Pericardium (tissue), 1 donor: ENCODE measurements around the genes TAPBPL, LPAR5, COPS7A and P3H3.

DNA sequence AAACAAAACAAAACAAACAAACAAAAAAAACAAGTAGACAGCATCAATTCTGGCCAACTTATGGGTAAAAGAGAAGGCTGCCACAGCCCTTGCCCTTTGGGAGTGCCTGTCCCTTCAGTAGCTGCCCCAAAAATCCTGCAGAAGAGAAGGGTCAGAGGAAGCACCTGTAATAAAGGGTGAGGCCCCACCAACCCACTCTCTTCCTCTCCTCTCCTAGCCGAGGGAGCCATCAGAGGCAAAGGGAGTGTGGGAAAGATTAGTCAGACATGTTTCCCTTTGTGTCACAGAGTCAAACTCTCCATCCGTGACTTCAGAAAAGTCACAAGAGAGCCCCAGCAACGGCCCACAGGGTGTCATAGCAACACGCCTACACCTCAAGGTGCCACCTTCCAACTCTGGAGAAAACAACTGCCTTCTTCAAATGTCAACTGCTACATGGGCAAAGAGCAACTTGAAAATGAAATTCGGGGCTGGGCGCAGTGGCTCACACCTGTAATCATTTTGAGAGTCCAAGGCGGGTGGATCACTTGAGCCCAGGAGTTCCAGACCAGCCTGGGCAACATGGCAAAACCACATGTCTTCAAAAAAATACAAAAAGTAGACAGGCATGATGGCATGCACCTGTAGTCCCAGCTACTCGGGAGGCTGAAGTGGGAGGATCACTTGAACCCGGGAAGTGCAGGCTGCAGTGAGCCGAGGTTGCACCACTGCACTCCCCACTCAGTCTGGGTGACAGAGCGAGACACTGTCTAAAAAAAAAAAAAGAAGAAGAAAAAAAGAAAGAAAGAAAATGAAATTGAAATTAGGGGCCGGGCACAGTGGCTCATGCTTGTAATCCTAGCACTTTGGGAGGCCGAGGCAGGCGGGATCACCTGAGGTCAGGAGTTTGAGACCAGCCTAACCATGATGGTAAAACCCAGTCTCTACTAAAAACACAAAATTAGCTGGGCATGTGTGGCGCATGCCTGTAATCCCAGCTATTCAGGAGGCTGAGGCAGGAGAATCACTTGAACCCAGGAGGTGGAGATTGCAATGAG, 17.6 kb upstream of the CD27 start:
- RRBS, result no CpG with 5 or more reads among the region's 15 CpGs

DNA sequence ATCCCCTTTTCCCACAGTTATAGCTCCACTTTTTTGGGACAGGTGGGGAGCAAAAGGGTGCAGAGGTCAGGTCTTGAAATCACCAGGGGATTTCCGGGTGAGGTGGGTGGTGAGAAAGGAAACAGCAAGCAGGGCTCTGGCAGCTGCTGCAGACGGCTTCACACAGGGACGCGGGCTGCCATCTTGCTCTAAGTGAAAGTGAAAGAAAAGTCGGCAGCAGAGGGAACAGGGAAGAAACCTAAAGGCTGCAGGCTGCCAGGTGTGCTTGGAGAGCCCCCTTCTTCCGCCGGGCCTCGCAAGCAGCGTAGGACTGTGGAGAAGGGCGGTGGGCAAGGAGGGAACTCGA, at the start of gene TAPBPL:
TSS of gene TAPBPL (plus strand) at position 151 of the 346 bp plus-strand sequence.
- RRBS, result no CpG with 5 or more reads among the region's 11 CpGs

DNA sequence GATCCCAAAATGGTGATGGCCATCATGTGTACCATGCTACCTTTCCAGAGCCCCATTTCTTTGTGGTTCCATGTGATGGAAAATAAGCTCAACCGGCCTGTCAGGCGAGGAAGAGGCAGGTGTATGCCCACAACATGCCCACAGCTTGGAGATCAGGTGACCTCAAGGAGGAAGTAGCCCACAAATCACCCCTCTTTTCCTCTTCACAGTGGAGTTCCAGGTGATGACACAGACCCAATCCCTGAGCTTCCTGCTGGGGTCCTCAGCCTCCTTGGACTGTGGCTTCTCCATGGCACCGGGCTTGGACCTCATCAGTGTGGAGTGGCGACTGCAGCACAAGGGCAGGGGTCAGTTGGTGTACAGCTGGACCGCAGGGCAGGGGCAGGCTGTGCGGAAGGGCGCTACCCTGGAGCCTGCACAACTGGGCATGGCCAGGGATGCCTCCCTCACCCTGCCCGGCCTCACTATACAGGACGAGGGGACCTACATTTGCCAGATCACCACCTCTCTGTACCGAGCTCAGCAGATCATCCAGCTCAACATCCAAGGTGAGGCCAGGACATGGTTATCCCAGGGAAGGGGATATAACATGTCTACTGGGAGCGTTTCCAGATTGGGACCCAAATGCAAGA, 5.5 kb downstream of the TAPBPL start:
- RRBS, result no CpG with 5 or more reads among the region's 11 CpGs

DNA sequence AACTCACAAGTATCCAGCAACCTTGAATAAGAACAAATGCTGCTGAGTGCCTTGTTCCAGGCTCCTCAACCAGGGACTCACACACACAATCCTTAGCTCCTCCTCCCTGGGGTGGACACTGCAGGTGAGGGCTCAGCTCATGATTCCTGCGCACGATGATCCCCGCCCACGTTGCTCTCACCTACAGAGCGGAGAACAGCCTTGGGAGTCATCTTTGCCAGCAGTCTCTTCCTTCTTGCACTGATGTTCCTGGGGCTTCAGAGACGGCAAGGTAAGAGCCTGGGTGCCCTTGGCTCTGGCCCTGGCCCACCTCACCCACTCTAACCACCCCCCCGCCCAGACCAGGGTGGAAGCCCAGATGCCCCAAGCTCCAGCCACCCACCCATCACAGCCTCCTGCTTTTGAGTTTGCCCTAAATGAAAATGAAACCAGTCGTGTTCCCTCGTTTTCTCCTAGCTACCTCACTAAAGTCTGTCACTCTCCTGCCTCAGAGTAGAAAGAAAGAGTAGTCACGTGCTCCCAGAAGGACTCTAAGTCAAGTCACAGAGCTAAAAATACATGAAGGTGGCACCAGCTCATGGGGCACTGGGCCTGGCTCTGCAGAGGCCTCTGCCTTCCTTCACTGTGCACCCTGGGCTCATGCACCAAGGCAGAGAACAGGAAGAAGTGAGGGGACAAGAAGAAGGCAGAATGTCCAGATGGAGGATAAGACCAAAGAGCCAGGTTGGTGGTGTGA, 9.0 kb downstream of the TAPBPL start:
- RRBS, result no CpG with 5 or more reads among the region's 10 CpGs

DNA sequence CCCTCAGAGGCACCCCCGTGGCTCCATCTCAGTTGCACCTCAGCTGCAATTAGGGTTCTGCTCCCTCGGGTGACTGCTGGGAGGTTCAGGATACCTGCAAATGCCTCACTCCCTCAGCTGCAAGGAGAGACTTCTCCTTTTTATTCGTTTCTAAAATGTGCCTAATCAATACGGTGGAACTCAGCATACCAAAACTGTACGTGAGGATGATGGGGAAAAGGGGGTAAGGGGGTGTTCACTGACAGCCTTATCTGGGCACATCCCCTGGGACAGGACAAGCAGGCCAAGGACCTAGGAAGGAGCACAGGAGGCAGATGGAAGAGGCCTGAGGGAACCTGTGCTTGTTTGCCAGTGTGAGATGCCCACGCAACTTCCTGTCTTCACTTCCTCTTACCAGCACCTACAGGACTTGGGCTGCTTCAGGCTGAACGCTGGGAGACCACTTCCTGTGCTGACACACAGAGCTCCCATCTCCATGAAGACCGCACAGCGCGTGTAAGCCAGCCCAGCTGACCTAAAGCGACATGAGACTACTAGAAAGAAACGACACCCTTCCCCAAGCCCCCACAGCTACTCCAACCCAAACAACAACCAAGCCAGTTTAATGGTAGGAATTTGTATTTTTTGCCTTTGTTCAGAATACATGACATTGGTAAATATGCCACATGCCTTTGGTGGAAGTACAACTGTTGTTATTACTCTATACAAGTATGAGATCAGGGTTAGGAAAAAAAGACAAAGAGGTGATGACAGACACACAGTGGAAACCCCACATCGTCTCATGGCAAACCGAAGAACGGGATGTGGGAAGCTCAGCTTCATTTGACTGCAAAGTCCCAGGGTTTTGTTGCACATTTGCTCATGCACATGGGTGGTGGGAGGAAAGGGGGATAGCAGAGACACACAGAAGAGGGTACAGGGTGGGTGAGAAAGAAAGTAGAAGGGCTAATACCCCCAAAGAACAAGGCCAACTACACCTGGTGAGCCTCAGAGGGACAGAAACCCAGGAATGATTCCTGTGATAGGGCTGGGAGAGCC, 8.5 kb downstream of the VAMP1 start:
- RRBS, result no CpG with 5 or more reads among the region's 15 CpGs

- RRBS, result no CpG with 5 or more reads among the region's 2 CpGs
Observed at GRCh38 chr12:6494420-6494716, 466 bp downstream of the NCAPD2 start.

- RRBS, result 14% methylated on average over 8 of the region's 20 CpGs
Observed at GRCh38 chr12:6532271-6533193, 1.8 kb upstream of the GAPDH start.

DNA sequence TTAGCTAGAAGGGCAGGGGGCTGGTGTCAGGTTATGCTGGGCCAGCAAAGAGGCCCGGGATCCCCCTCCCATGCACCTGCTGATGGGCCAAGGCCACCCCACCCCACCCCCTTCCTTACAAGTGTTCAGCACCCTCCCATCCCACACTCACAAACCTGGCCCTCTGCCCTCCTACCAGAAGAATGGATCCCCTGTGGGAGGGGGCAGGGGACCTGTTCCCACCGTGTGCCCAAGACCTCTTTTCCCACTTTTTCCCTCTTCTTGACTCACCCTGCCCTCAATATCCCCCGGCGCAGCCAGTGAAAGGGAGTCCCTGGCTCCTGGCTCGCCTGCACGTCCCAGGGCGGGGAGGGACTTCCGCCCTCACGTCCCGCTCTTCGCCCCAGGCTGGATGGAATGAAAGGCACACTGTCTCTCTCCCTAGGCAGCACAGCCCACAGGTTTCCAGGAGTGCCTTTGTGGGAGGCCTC, 1.1 kb upstream of the GAPDH start:
- RRBS, result 10% methylated on average over 1 of the region's 11 CpGs

DNA sequence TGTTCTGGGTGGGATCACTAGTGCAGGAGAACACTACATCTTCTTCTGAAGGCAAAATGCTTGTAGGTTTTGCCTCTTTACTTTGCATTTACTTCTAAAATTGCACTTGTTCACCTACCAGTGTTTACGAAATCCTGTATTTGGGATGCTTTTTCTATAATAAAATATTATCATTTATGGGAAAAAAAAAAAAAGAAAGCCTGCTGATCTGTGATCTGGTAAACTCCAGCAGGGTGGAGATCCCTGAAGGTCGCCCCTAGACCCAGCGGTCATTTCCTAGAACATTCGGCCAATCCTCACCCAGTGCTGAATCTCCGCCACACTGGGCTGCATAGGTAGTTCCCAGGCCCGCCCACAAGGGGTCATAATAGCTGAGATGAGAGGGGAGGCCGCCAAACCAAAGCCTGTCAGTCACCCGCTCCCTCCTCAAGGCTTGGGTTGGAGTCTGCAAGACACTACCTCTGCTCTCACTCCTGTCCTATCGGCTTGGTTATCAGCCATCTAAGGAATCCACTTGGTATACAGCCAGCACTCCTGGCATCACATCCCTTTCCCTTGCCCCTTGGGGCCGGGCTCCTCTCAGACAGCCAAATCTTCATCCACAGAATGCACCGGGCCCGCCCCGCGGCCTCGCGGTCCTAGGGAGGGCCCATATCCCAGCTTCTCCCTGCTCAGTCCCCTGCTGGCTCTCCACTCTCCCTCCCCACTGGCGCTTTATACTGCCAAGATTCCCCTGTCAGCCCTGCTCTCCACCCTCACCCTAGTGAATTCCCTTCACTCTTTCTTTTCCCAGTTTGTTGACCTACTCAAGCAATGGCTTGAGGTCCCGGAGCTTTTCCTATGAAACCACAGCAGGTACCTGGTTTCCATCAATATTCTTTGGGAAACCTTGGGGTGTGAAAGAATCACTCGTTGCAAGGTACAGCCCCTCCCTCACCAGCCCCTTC, 1.7 kb downstream of the IFFO1 start:
- RRBS, result 13% methylated on average over 1 of the region's 19 CpGs

GRCh38 chr12:6567469-6567702, 705 bp downstream of the NOP2 start:
- RRBS, result no CpG with 5 or more reads among the region's 3 CpGs

- RRBS, result no CpG with 5 or more reads among the region's 9 CpGs
Observed at GRCh38 chr12:6570677-6571404, 2.8 kb upstream of the NOP2 start.

DNA sequence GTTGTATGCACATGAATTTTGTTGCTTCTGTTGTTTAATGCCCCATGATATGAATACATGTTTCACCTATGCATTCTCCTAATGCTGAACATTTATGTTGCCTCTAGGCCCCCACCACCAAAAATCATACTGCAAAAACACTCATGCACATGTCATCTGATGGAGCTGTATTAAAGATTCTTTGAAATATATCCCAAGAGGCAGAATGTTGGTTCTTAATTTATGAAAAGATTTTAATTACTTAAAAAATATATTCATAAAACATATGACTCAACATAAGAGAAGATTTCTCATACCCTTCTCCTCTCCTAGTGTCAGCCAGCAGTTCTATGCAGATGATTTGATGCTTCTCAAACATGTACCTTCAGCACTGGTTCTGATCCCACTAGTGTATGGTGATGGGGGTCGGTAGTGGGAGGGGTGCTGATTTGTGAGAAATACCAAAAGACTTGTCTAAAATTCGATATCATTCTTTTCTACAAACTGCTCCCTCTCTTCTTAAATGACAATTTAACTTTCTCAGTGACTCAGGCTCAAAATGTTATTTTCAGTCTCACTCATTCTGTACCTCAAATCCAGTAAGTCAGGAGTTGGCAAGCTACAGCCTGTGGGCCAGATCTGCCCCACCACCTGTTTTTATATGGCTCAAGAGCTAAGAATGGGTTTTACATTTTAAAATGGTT, 6.3 kb upstream of the NOP2 start:
- RRBS, result no CpG with 5 or more reads among the region's 2 CpGs

DNA sequence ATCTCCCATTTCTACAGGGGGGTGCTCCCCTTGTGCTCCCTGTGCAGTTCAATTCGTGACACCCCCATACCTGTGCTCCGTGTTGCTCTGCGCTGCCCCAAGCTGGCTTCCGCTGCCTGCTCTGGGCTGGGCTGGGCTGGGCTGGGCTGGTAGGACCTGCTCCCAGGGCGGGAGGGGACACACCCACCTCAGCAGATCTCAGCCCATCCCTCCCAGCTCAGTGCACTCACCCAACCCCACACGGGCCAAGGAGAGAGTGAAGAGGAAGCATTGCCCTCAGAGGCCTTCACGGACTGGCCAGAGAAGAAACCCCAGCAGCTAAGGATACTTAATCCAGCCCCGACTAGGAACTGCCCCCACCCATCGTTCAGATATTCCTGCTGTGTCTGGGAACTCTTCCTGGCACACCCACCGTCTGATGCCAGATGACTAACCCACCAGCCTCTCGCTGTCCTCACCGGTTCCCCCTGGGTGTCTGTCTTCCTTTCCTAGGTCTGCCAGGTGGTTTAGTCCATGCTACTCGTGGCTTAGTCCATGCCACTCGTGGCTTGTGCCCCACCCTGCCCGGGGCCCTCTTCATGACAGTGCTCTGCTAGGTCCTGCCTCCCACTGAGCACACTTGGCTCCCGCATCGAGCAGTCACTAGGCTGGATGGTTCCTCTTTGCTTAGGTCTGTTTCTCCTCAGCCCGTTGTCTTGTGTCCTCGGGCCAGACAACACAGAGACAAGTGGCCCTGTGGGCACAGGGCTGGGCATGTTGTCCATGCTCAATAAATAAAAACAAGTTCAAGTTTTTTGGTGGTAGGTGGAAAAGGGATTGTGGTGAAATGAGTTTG, at the start of gene LPAR5:
TSS of gene LPAR5 (minus strand) at position 123 of the 835 bp plus-strand sequence.
- RRBS, result 43% methylated on average over 3 of the region's 19 CpGs

DNA sequence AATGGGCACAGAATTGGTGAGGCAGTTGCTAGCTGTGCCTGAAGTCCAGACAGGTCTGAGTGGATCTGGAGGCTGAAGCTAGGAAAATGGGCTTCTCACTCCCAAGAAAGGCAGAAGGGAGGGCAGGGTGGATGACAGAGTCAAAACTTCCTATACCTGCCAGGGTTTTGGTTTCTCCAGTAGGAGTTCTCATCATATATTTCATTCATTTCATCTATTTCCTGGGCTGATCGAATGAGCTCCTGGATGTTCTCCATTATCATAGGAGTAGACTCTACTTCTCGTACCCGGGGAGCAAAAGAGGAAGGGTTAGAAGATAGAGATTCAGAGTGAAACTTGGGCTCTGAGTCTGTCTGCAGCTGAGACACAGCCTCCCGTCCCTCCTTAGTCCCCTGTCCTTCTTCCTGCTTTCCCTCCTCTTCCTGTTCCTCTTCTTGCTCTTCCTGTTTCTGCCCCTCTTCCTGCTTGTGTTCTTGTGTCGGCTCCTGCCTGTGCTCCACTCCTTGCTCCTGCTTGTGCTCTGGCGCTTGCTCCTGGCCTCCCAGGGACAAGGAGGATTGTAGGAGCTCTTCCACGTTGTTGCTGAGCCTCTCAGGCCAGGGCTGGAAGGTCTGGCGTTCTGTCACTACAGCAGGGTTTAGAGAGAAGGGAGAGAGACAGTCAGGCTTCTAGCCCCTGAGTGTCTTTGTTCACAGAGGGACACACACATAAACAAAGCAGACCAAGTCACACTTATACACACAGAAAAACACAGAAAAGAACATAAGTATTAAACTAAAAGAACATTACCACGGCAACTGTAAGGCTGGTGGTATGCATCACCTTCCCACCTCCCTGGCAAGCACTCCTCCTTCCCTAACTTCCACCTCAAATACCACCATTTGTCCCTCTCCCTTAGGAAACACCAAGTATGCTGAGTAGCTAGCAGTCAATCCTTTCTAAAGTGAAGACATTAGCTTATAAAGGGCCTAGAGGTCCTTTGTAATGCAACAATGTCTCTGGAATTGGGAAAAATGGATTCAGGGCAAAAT, 2.9 kb downstream of the ACRBP start:
- RRBS, result no CpG with 5 or more reads among the region's 9 CpGs

DNA sequence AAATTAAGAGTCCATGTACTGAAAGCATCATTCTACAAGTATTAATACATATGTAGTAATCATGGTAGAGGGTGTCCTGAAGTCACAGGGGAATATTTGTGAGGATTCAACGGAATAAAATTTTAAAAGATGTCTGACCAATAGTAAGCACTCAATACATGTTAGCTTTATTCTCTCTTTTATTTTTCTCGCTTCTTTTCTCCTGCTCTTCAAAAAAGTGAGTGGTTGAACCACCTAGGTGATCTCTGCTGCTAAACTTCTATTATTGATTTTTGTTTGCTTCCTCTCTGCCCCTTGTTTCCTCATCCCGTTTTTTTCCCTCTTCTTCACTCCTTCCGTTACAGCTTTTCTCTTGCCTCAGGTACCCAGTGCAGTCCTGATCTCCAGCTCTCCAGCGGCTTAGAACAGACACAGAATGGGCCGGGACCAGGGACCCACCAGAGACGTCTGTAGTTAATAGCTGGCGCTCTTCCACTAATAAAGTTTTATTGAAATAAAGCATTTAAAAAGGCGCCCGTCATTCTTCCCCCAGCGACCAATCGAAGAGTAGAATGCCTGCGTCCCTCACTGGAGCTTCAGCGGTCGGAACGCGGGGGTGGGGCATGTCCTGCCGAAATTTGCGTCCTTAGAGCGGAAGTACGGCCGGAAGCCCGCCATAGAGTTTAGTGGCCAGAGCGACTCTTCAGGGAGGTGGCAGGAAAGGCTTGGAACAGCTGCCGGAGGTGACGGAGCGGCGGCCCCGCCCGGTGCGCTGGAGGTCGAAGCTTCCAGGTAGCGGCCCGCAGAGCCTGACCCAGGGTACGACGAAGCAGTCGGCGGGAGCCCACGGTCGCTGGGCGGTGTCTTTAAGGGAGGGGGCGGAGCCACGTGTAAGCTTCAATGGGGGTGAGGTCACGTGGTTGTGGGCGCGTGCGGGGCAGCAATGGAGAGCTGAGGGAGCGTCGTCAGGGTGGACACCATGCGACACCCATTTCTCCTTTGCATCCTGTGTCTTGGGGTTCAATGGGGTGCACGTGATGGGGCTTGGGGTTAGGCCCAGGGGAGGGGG, at the start of gene COPS7A:
TSS of gene COPS7A (plus strand) at position 665 of the 1,048 bp plus-strand sequence.
- RRBS, result 2% methylated on average over 4 of the region's 51 CpGs

DNA sequence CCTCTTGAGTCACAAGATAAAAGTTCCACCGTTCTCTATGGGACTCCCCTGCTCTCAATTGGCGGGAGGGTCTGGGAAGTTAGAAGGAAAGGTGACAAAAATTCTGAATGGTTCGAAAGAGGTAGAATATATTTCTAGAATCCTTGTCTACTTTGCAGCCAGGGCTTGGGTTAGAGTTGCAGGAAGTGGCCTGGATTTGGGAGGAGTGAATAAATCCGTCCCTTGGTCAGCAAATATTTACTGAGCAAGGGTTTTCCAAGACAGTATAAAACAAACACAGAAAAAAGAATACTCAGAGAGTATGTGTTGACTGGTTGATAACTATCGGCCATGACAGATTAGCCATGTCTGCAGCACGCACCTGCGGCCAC, 3.4 kb downstream of the LAG3 start:
- RRBS, result no CpG with 5 or more reads among the region's 7 CpGs

DNA sequence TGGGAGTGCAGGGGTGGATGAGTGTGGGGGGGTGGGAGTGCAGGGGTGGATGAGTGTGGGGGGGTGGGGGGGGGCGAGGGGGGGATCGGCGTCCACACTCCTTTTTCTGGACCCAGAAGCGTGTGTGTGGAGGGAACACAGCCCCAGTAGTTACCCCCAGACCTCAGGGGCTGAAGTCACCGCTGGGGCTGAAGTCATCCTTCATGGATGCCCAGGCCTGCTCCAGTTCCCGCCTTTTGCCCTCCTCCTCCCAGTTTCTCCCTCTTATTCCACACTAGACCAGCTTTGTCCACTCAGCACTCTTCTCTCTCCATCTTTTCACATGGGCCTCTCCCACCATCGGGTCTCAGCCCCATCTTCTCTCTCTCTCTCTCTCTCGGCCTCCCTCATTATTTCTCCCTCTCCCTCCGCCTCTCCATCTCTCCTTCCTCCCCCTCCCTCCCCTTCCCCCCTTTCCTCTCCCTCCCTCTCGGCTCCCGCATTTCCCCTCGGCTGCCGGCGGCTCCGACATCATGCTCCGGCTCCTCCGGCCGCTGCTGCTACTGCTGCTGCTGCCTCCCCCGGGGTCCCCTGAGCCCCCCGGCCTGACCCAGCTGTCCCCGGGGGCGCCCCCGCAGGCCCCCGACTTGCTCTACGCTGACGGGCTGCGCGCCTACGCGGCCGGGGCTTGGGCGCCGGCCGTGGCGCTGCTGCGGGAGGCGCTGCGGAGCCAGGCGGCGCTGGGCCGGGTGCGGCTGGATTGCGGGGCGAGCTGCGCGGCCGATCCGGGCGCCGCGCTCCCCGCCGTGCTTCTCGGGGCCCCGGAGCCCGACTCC, at the start of gene P3H3:
TSS of gene P3H3 (plus strand) at position 479 of the 815 bp plus-strand sequence.
- RRBS, result 2% methylated on average over 34 of the region's 56 CpGs

DNA sequence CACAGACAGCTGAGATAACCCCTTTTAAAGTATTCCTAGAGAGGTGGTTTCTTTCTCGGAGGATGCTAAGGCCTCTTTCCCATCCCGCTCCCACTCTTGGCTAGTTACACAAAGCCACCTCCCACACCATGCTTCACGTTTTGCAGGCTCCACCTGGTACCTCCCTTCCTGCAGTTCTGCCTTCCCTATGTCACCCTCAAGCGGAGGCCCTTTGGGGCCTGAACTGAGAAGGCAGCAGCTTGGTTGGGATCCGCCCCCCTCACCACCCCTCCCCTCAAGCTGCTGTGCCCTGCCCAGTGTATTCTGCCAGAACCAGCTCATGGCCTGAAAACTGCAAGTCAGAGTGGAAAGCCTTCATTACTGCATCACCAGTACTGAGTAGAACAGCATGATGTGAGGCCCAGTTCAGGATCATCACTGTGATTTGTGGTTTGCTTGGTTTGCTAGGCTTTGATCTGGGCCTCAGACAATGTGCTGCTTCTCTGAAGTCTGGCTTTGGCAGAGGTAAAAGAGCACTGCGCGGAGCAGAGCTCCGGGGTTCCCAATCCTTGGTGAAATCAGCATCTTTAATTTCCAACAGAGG, 1.1 kb downstream of the USP5 start:
- RRBS, result no CpG with 5 or more reads among the region's 8 CpGs

DNA sequence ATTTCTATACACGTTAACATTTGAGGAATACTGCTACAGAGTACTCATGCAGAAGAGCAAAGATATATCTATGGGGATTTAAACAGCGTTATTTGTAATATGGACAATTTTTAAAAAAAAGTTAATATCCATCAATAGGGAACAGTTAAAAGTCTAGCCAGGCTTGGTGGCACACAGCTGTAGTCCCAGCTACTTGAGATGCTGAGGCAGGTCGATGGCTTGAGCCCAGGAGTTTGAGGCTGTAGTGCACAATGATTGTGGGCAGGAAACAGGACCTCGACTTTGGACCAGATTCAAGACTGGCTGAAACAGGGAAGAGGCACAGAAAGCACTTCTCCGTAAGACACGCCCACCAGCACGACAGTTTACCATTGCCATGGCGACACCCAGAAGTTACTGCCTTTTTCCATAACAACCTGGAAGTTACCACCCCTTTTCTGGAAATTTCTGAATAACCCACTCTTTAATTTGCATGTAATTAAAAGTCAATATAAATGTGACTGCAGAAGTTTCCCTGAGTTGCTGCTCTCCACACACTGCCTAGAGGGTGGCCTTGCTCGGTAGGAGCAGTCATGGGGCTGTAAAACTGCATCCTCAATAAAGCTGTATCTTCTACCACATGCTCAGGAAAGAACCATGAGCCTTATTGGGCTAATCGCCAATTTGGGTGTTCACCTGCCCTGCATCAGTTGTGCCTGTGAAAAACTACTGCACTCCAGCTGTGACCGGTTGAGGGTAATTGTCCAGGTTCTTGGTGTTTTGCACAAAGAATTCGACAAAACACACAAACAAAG, 4.7 kb upstream of the LRRC23 start:
- RRBS, result no CpG with 5 or more reads among the region's 12 CpGs

GRCh38 chr12:6921896-6922442, 5.8 kb upstream of the ATN1 start:
- RRBS, result no CpG with 5 or more reads among the region's 4 CpGs